Testis (tissue), 5 donors: Measurements from ENCODE around the gene ANGPTL1.

GRCh38 chr1:176656095-176656845 lies 193.3 kb downstream of the PAPPA2 start:
- PRO-cap, 3 experiments: no peak in any of the 3 experiments
- RAMPAGE, long total RNA, 2 experiments: no peak in any of the 2 experiments
- RRBS: no CpG with 5 or more reads among the region's 3 CpGs

DNA sequence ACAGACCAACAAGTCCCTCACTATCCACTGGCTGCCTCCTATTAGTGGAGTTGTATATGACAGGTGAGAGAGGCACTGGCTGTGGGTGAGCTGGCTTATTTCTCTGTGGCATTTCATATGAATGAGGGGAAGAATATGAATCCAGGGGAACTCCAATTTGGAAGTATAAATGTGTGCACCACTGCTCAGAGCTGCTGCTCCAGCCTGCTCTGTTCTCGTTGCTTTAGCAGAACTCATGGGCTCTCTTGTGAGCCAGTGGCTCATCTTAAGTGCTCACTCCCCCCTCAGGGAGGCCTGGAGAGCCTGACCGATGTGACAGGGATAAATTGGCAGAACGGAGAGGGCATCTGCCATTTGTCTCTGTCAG lies 229.3 kb downstream of the PAPPA2 start:
- PRO-cap, 3 experiments: no peak in any of the 3 experiments
- RAMPAGE, long total RNA, 2 experiments: no peak in any of the 2 experiments
- RRBS: no CpG with 5 or more reads among the region's 3 CpGs

DNA sequence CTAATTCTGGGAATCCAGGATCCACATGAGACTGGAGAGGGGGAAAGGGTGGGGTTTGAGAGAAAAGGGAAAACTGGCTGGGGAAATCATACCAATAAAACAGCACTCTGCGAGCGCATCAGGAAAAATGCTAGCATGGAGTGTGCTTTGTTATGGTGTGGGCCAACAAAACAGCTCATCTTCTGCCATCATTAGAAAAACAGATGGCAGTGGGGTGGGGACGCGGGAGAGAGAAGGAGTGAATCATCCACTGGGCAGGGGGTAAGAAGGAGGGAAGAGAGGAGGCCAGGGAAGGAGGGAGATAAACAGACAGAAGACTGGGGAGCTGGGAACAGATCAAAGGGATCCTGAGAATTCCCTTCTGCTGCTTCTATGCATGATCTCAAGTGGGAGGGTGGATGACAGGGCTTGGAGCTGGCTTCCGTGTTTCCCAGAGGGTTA lies 338.4 kb downstream of the PAPPA2 start:
- PRO-cap, 3 experiments: no peak in any of the 3 experiments
- RAMPAGE, long total RNA, 2 experiments: no peak in any of the 2 experiments
- RRBS: no CpG with 5 or more reads among the region's 5 CpGs

- PRO-cap, 3 experiments: no peak in any of the 3 experiments
- RAMPAGE, long total RNA, 2 experiments: start-site peak on the plus strand in 1 of 2 experiments, at chr1:177256692-177256819 at its widest, 14 reads per replicate; start-site peak on the minus strand in 1 of 2 experiments, at chr1:177256740-177256752 at its widest, 8 reads per replicate
- RRBS: no CpG with 5 or more reads among the region's 11 CpGs
Measured at GRCh38 chr1:177256418-177256924, 85.7 kb downstream of the BRINP2 start.

GRCh38 chr1:177650857-177651435 lies 318.9 kb downstream of the SEC16B start:
- PRO-cap, 3 experiments: no peak in any of the 3 experiments
- RAMPAGE, long total RNA, 2 experiments: no peak in any of the 2 experiments
- RRBS: no CpG with 5 or more reads among the region's 3 CpGs

DNA sequence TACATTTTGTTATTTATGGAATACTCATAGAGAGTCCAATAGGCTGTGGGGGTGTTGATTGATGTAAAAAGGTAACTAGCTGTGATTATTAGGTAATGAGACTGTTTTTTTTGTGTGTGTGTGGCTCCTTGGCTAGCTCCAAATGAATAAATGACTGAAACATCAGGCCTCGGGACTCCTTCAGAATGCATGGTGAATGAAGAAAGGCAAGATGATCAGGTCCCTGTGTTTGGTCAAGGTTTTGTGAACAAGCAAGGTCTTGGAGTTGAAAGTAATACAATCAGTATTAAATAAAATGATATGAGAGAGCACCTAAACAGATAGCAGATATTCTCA lies 128.6 kb downstream of the SEC16B start:
- PRO-cap, 3 experiments: no peak in any of the 3 experiments
- RAMPAGE, long total RNA, 2 experiments: no peak in any of the 2 experiments
- RRBS: no CpG with 5 or more reads among the region's 1 CpG

GRCh38 chr1:177934834-177935447 lies 34.9 kb downstream of the SEC16B start:
- PRO-cap, 3 experiments: no peak in any of the 3 experiments
- RAMPAGE, long total RNA, 2 experiments: no peak in any of the 2 experiments
- RRBS: no CpG with 5 or more reads among the region's 9 CpGs

- PRO-cap, 3 experiments: no peak in any of the 3 experiments
- RAMPAGE, long total RNA, 2 experiments: no peak in any of the 2 experiments
- RRBS: no CpG with 5 or more reads among the region's 10 CpGs
Measured at GRCh38 chr1:178052931-178053646, 40.8 kb upstream of the RASAL2 start.

DNA sequence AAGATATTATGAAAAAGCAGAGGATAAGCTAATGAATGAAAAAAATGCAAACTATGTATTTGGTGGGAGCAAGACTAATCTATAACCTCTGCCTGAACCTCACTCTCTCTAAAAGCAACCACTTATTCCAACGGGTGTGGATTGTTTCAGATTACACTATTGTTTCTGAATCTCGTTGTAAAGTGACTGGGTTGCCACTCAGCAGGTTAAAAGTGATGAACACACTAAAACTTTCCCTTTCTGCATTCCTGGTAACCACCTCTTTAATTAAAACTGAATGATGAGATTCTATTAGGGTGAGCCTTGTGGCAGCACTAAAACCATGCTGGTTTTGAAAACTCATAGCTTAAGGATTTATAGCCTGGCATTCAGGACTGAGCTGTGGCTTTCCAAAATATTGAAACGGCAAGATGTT lies 1.2 kb downstream of the RASAL2 start:
- PRO-cap, 3 experiments: peak in 1 of 3 experiments; most common minus-strand start position 116 of the sequence (in 1)
- RAMPAGE, long total RNA, 2 experiments: no peak in any of the 2 experiments
- RRBS: no CpG with 5 or more reads among the region's 3 CpGs

DNA sequence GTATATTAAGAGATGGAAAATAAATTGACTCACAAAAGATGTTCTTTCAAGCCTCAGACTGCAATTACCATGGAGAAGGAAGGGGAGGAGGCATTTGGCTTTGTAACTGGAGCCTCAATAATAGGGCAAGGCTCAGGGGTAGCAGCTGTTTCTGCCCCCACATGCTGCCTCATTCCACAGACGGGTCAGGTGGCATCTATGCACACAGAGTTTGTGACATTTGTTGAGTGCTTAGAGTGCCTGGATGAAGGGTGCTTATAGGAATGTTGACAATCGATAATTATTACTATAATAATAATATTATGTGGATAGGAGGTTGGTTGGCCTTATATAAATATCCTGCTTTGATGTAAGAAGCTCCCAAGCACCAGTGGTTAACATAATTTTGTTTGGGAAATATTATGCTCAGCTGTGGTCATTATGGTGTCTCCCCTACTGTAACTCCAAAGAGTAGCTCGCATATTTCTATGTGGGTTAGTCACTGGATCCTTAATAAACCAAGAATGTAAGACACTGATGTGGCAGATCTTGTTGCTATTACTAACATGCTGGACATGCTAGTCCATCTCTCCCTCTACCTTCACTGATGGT lies 79.4 kb upstream of the RALGPS2 start:
- PRO-cap, 3 experiments: no peak in any of the 3 experiments
- RAMPAGE, long total RNA, 2 experiments: no peak in any of the 2 experiments
- RRBS: no CpG with 5 or more reads among the region's 3 CpGs

GRCh38 chr1:178727090-178727625 lies 2.1 kb downstream of the RALGPS2 start:
- PRO-cap, 3 experiments: peak in 1 of 3 experiments; most common minus-strand start chr1:178727332 (in 1)
- RAMPAGE, long total RNA, 2 experiments: no peak in any of the 2 experiments
- RRBS: no CpG with 5 or more reads among the region's 9 CpGs

GRCh38 chr1:178870793-178871648 lies at the start of gene ANGPTL1:
Gene ANGPTL1, minus strand, starts transcription at chr1:178871077.
- PRO-cap, 3 experiments: peak in 3 of 3 experiments; most common plus-strand start chr1:178871141 (in 1); most common minus-strand start chr1:178871066 (in 2)
- RAMPAGE, long total RNA, 2 experiments: start-site peak on the minus strand in 2 of 2 experiments, at chr1:178871039-178871125 at its widest, 30 to 34 reads per replicate
- RRBS: no CpG with 5 or more reads among the region's 6 CpGs

DNA sequence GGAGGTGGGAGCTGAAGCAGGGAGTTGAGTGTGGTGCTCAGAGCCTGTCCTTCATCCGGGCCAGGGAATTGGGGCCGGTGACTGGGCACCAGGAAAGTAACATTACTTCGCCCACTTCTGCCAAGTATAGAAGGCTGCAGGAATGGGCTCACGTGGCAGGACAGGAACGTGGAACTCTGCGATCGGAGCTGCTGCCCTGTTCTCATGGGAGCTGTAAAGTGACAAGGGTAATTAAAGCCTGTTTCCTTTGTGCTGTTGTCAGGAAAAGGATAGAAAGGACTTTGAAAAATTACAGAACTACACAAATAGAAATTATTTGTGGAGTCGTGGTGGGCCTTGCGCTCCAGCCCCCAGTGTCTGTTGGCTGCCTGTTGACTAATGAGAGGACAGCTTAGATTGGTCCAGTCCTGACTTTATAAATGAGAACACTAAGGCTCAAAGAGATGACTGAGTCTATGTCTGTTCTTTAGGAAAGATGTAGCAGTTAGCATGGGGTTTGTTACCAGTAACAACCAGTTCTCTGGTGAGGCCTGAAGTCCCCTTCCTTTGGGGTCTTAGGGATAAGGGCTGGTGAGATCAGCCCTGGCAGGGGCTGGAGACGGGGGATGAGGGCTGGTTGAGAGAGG lies 8.9 kb downstream of the TOR3A start:
- PRO-cap, 3 experiments: no peak in any of the 3 experiments
- RAMPAGE, long total RNA, 2 experiments: no peak in any of the 2 experiments
- RRBS: no CpG with 5 or more reads among the region's 10 CpGs

- PRO-cap, 3 experiments: no peak in any of the 3 experiments
- RAMPAGE, long total RNA, 2 experiments: no peak in any of the 2 experiments
- RRBS: no CpG with 5 or more reads among the region's 5 CpGs
Measured at GRCh38 chr1:179230247-179230746, 820 bp upstream of the ABL2 start.

GRCh38 chr1:179230747-179231102 lies 1.2 kb upstream of the ABL2 start:
- PRO-cap, 3 experiments: peak in 1 of 3 experiments; most common minus-strand start chr1:179230900 (in 1)
- RAMPAGE, long total RNA, 2 experiments: no peak in any of the 2 experiments
- RRBS: no CpG with 5 or more reads among the region's 3 CpGs

GRCh38 chr1:179298832-179299322 lies 5.3 kb downstream of the SOAT1 start:
- PRO-cap, 3 experiments: no peak in any of the 3 experiments
- RAMPAGE, long total RNA, 2 experiments: no peak in any of the 2 experiments
- RRBS: no CpG with 5 or more reads among the region's 3 CpGs

GRCh38 chr1:179564513-179564954 lies 11.2 kb downstream of the NPHS2 start:
- PRO-cap, 3 experiments: no peak in any of the 3 experiments
- RAMPAGE, long total RNA, 2 experiments: no peak in any of the 2 experiments
- RRBS: no CpG with 5 or more reads among the region's 2 CpGs

DNA sequence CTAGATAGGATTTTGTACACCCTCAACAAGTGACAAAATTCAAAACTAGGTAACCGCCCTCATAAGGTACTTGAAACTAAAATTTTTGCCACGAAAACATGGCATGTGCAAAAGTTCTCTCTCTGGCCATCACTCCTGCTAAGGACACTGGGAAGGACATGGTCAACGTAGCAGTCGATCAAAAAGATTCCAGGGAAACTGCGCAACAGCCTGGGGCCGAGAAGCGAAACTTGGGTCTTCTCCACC lies 369 bp upstream of the TOR1AIP1 start:
- PRO-cap, 3 experiments: peak in 2 of 3 experiments; most common plus-strand start position 177 of the sequence (in 1); most common minus-strand start position 137 of the sequence (in 2)
- RAMPAGE, long total RNA, 2 experiments: no peak in any of the 2 experiments
- RRBS: no CpG with 5 or more reads among the region's 7 CpGs

DNA sequence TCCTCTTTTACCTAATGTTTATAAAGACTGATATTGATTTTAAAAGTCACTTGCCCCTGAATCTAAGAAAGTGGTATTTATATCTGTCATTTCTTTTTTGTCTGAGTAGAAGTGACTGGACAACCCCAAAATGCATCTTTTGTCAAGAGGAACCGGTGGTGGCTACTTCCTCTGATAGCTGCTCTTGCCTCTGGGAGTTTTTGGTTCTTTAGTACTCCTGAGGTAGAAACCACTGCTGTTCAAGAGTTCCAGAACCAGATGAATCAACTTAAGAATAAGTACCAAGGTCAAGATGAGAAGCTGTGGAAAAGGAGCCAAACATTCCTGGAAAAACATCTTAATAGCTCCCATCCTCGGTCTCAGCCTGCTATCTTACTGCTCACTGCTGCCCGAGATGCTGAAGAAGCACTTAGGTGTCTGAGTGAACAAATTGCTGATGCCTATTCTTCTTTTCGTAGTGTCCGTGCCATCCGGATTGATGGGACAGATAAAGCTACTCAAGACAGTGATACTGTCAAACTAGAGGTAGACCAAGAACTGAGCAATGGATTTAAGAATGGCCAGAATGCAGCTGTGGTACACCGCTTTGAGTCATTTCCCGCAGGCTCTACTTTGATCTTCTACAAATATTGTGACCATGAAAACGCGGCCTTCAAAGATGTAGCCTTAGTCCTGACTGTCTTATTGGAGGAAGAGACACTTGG lies 35.4 kb downstream of the TOR1AIP1 start:
- PRO-cap, 3 experiments: no peak in any of the 3 experiments
- RAMPAGE, long total RNA, 2 experiments: no peak in any of the 2 experiments
- RRBS: no CpG with 5 or more reads among the region's 10 CpGs

- PRO-cap, 3 experiments: peak in 2 of 3 experiments; most common minus-strand start chr1:179970110 (in 2)
- RAMPAGE, long total RNA, 2 experiments: no peak in any of the 2 experiments
- RRBS: no CpG with 5 or more reads among the region's 1 CpG
Measured at GRCh38 chr1:179969919-179970473, 15.4 kb downstream of the CEP350 start.